Right common carotid artery plus branches (tissue), 1 donor: ENCODE measurements around a stretch of chr14.

DNA sequence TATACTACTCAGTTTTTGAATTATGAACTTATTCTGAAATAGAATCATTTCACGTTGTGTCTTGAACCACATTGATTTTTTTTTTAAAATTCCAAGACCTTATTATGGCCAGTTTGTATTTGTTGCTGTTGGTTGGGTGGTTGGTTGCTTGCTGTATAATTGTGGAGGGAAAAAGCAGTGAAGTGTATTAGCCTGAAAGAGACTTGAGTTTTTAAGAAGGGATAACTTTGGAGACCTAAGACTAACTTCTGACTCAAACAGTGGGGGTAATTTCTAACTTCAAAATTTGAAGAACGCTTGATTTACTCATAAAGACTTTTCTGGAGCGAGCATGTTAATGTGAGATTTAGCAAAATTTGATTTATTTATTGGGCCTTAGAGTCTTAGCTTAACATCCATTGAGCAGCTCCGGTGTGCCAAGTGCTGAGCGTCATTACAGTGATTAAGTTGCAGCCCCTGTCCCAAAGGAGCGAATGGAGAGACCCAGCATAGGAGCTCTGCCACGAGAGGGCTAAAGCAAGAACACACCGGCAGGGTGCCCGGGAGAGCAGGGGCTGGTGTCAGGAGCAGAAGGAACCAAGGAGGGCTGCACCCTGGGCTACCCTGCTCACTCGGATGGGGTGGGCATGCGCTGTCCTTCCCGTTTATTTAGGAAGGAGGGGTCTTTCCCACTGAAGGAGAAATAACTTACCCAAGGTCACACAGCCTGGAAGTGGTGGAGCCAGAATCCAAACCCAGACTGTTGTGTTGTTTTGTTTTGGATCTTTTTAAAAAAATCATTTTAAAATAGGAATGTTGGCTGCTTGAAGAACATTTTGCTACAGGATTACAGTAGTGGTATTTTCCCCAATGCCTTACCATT is 50.5 kb downstream of the PPP2R5C start:
- PRO-cap, result no peak

GRCh38 chr14:101867814-101868454 is 96.4 kb upstream of the DYNC1H1 start:
- PRO-cap, result no peak

DNA sequence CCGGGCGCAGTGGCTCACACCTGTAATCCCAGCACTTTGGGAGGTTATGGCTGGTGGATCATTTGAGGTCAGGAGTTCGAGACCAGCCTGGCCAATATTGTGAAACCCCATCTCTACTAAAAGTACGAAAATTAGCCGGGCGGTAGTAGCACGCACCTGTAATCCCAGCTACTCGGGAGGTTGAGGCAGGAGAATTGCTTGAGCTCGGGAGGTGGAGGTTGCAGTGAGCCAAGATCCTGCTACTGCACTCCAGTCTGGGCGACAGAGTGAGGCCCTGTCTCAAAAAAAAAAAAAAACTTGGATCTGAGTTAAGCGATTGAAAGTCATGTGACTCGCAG is 52.8 kb upstream of the DYNC1H1 start:
- PRO-cap, result no peak

- PRO-cap, result no peak
These were observed 37.8 kb upstream of the DYNC1H1 start for GRCh38 chr14:101926533-101927064.

DNA sequence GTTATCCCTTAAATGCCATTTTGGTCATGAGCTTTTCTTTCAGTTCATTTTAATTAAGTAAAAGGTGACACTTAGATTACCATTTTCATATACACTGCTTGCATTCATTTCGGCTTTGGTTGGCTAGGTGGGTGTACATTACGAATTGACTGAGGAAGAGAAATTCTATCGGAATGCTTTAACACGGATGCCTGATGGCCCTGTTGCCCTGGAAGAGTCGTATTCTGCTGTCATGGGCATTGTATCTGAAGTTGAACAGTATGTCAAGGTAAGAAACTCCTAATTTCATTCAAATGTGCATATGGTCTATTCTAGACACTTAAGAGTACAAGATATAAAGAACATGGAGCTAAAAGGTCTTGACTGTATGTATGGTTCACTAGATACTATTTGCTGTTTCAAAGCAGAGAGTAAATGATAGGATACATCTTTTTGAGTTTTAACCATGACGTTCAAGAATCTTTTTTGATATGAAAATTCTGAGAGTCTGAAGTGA is 29.7 kb downstream of the DYNC1H1 start:
- PRO-cap, result no peak

- PRO-cap, result no peak
These were observed 1.3 kb downstream of the HSP90AA1 start for GRCh38 chr14:102085262-102086238.

- PRO-cap, result no peak
These were observed 693 bp downstream of the WDR20 start for GRCh38 chr14:102140093-102141086.

DNA sequence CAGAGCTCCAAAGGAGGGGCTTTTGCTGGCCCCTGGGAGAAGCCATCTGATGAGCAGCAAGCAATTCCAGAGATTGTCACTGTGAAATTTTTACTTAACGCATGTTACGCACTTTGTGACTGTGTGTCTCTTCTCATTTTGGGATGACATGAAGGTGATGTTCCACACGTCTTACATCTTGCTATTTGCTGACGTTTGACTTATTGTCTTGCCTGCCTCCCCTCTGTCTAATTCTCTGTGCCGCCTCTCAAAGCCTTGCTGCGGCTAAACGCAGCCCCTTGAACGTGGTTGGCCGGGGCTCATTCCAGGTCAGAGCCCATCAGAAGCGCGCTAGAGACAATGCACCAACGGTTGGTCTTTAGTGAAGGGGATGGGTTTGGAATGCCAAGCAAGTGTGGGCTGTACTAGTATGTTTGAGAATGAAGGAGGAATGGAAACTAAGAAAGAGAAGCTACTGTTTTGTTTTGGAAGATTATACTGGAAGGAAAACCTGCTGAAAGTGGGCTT is 44.9 kb downstream of the WDR20 start:
- PRO-cap, result no peak

- PRO-cap, result no peak
These were observed 659 bp downstream of the ZNF839 start for GRCh38 chr14:102320059-102320751.

- PRO-cap, result no peak
These were observed 7.7 kb downstream of the TECPR2 start for GRCh38 chr14:102370210-102371112.

DNA sequence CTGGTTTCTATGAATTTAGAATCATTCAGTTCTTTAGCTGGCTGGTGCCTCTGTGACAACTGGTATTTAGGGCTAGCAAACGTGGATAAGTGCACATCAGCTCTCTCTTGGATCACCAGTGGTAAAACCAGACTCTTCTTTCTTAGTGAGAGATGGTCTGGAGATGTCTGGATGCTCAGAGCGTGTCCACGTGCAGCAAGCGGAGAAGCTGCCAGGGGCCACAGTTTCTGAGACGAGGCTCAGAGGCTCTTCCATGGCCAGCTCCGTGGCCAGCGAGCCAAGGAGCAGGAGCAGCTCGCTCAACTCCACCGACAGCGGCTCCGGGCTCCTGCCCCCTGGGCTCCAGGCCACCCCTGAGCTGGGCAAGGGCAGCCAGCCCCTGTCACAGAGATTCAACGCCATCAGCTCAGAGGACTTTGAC is 68.9 kb downstream of the TECPR2 start:
- PRO-cap, result no peak

DNA sequence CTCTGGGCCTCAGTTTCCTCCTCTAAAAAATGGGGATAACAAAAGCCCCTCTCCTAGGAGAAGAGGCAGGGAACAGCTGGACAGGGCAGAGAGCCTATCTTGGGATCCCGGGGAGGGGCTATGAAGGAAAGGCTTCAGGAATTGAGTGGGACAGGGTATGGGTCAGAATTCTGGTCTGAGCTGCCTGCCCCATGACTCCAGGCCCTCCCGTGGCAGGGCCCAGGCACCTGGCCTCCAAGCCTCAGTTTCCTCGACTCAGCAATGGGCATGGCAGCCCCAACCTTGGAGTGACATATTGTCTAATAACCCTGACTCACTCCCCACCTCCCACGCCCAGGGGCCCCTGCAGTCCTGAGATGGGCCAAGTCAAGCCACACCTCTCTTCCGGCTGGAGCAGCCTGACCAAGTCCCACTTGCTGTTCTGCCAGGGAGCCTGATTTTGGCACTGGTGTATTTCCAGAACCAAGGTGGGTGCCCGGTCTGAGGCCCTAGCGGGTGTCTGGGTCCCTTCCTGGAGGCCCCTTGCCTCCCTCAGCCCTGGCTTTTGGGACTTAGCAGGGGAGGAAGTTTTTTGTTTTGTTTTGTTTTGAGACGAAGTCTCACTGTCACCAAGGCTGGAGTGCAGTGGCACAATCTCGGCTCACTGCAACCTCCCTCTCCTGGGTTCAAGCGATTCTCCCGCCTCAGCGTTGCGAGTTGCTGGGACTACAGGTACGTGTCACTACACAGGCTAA is 40.4 kb upstream of the RCOR1 start:
- PRO-cap, result no peak

DNA sequence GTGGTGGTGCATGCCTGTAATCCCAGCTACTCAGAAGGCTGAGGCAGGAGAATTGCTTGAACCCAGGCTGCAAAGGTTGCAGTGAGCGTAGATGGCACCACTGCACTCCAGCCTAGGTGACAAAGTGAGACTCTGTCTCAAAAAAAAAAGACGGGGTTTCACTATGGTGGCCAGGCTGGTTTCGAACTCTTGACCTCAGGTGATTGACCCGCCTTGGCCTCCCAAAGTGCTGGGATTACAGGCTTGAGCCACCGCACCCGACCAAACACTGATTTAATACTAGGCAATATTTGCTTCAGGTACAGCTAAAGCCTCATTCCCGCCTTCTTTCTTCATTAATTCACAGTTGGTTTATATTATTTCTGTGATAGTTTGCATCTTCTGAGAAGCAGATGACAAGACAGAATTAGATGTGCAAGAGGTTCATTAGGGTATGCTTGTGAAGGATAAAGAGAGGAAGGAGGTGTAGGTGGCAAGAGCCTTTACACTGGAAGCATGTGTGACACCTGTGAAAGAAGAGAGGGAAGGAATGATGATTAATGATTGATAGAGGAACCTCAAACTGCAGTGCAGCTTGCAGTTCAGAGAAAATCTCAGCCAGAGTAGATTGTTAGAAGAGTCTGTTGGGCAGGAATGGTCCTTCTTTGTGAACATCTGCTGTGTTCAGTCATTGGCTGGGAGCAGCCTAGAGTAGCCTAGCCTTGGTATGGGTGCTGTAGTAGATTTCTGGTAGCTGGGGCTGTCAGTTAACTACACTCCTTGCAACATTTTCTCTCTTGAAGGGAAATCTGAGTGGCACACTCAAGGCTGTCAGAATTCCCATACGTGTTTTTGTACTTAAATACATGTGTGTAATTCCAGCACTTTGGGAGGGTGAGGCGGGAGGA is 8.8 kb downstream of the RCOR1 start:
- PRO-cap, result no peak

DNA sequence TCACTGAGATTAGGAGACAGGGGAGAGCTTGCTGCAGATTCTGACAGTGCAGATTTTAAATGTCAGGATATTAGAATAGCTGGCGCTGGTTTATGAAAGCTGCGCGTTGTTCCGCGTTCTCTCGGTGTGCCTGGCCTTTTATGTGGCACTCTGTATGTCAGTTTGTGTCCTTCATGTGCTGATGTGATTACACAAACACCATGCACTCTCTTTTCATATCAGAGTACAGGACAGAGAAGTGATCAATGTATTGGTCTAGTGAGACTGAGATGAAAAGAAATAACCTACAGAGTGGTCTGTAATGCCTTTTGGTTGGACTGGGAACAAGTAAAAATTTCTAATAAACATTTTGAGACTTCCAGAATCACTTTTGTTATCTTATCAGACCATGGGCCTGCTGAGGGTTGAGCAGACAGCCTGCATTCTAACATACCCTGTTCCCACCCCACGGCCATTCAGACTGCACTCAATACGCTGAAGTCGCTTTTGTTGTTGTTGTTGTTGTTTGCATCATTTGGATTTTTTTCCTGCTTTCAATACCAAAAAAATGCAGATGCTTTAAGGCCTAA is 49.7 kb upstream of the TRAF3 start:
- PRO-cap, result no peak

DNA sequence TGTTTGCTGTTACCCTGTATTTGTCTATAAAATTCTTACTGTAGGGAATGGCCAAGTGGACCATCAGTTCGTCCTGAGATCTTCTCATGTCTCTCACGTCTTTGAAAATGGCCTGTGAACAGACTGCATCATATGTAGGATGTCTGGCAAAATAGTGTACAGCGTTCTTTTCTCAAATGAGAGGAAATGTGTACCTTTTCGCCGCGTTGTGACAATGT is 1.4 kb downstream of the TRAF3 start:
- PRO-cap, result no peak

- PRO-cap, result no peak
These were observed 5.0 kb downstream of the AMN start for GRCh38 chr14:102927047-102928210.

DNA sequence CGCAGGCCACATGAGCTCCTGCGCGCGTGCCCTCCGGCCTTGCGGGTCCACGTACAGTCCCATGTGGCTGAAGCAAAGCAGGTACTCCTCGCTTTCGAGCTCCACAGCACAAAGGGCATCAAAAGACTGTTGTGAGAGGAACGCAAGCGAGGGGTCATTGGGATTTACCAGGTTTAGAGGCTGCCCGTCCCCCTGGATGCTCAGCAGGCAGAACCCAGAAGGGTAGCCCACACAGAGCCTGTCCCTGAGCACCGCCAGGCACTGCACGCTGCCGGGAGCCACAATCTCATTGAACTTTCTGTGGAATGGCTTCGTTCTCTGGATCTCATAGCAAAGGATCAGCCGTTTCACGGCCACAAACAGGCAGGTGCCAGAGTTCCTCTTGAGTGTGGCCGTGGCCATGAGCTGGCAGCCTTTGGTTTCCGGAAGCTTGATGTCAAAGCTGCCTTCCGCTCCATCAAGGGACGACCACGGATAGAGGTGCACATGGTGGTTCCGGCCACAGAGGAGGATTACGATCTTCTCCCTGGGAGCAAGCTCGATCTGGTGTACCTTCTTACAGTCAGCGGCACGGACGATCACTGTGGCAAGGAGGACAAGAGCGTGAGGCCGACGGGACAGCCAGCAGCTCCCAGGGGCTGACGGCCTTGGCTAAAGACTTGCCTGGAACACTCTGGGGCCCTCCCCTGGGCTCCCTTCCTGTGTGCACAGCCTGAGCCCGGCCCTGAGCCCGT is 21.6 kb downstream of the AMN start:
- PRO-cap, result no peak

GRCh38 chr14:102994380-102995056 is 62.8 kb downstream of the CDC42BPB start:
- PRO-cap, result no peak

- PRO-cap, result no peak
These were observed 42.7 kb downstream of the CDC42BPB start for GRCh38 chr14:103014414-103015344.

- PRO-cap, result no peak
These were observed 5.0 kb downstream of the CDC42BPB start for GRCh38 chr14:103052292-103052819.